PFSK-1 (cell line): ENCODE measurements around a stretch of chr13.

GRCh38 chr13:113980946-113981969 lies 7.4 kb upstream of the C13orf46 start:
- RRBS: 82% methylated on average over 13 of the region's 39 CpGs

DNA sequence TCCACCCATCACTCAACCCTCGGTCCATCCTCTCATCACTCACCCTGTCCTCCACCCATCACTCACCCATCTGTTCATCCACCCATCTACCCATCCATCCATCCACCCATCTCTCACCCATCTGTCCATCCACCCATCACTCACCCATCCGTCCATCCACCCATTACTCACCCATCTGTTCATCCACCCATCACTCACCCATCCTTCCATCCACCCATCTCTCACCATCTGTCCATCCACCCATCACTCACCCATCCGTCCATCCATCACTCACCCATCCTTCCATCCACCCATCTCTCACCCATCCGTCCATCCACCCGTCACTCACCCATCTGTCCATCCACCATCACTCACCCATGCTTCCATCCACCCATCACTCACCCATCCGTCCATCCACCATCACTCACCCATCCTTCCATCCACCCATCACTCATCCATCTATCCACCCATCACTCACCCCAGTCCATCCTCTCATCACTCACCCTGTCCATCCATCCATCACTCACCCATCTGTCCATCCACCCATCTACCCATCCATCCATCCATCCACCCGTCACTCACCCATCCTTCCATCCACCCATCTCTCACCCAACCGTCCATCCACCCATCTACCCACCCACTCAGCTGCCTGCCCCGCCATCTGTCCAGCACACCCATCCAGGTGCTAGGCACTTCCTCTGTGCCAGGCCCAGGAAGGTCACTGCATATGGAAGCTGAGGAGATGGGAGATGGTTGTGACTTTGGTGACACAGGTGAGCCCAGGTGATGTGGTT lies 15.4 kb upstream of the C13orf46 start:
- RRBS: no CpG with 5 or more reads among the region's 9 CpGs

- RRBS: no CpG with 5 or more reads among the region's 5 CpGs
Observed at GRCh38 chr13:114093525-114094491, 38.6 kb downstream of the RASA3 start.

- RRBS: 9% methylated on average over 2 of the region's 27 CpGs
Observed at GRCh38 chr13:114107182-114108008, 25.0 kb downstream of the RASA3 start.

- RRBS: 17% methylated on average over 3 of the region's 33 CpGs
Observed at GRCh38 chr13:114110426-114111090, 21.9 kb downstream of the RASA3 start.

DNA sequence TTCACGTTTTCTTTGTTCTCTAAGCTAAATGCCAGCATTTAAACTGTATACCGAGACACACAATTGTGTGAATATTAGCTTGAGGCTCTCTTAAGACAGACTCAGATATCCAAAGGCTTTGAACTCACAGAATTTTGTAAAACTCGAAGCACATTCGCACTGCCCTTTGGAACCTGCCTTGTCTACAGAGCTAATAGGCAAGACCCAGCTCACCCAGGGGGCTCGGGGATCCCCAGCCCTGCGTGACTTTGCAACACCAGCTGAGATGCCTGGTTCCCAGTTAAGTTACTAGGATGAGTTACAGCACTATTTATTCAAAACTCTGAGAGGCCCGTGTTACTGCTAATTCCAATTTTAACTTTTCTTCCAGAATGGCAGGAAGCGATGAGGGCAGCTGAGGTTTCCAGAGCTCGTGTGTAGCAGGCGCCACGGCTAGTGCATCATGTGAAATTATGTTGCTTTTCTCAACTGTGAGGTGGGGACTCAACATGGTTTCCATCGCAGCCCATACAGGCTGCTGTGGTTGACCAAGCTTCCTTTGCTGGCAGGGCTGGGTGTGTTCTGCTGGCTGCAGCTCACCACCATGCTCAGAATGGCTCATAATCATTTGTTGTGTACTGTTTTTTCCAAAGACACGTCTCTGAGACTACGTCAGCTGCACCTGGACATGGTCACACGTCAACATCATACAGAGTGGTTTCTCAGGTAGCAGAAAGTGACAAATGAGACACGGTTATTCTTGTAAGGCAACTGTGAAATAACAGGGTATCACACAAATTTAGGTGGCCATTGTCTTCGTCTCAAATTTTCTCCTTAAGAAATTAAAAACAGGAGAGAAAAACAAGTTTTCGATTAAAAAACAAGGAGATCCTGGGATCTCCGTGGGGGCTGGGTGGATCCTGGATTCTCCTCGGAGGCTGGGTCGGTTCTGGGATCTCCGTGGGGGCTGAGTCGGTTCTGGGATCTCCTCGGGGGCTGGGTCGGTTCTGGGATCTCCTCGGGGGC lies 16.0 kb upstream of the RASA3 start:
- RRBS: no CpG with 5 or more reads among the region's 26 CpGs

DNA sequence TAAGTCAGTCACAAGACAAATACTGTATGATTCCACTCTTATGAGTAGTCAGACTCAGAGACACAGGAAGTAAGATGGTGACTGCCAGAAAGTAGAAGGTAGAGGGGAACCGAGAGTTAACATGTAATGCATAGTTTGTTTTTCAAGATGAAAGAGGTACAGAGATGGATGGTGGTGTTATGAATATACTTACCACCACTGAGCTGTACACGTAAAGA lies 1.2 kb upstream of the CHAMP1 start:
- RRBS: no CpG with 5 or more reads among the region's 2 CpGs